UCH-1 (cell line): ENCODE measurements around a stretch of chr13.

GRCh38 chr13:60509508-60509950 lies 112.5 kb downstream of the TDRD3 start:
- RRBS, result no CpG with 5 or more reads among the region's 3 CpGs

DNA sequence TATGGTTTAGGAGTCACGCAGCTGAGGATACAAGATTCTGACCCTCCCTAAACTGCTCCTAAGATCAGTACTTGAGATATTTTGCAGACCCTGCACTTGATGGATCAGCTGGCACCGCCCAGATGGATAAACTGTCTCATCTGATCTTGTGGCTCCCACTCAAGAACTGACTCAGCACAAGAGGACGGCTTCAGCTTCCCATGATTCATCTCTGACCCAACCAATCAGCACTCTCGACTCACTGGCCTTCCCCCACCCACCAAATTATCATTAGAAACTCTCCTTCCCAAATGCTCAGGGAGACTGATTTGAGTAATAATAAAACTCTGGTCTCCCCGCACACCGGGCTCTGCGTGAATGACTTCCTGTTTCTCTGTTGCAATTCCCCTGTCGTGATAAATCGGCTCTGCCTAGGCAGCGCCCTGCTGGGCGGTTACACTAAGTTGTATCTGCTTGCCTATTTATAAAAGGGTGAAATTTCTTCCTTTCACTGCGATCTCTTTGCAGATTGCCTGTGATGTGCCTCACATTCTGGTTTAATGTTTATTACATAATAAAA lies 187.4 kb downstream of the TDRD3 start:
- RRBS, result no CpG with 5 or more reads among the region's 12 CpGs

GRCh38 chr13:69221481-69222058 lies 886.7 kb downstream of the KLHL1 start:
- RRBS, result no CpG with 5 or more reads among the region's 8 CpGs

- RRBS, result no CpG with 5 or more reads among the region's 2 CpGs
Measured at GRCh38 chr13:70381011-70381292, 272.7 kb upstream of the KLHL1 start.

- RRBS, result no CpG with 5 or more reads among the region's 1 CpG
Measured at GRCh38 chr13:72971385-72971598, 87.5 kb upstream of the KLF5 start.

DNA sequence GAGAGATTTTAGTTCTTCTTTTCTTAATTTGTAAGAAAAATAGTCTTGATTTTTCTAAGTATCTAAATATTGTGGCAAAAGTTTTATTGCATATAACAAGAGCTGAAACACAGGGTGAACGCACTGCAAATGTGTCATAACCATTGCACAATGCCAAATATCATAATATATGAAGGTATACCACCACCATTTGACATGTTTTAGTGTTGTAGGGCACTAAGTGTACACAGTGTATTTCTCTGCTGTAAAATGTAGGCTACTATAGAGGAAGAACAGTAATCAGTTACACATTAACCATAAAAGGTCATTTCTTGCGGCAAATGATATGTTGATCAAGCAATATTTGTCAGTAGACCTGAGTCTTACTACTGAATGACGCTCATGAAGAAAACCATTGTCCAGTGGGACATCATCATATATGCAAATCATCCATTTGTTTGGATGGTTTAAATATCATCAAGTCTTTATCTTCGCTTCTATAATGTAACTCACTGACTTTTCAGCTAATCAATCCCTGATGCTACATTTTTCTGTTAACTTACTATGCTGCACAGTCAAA lies 18.3 kb upstream of the KLF5 start:
- RRBS, result no CpG with 5 or more reads among the region's 4 CpGs

GRCh38 chr13:73044902-73045612 lies 13.7 kb upstream of the KLF5 start:
- RRBS, result no CpG with 5 or more reads among the region's 9 CpGs

- RRBS, result no CpG with 5 or more reads among the region's 6 CpGs
Measured at GRCh38 chr13:73141034-73141918, 82.5 kb downstream of the KLF5 start.

GRCh38 chr13:73427984-73428623 lies 369.3 kb downstream of the KLF5 start:
- RRBS, result no CpG with 5 or more reads among the region's 5 CpGs

- RRBS, result no CpG with 5 or more reads among the region's 5 CpGs
Measured at GRCh38 chr13:73610904-73611389, 552.1 kb downstream of the KLF5 start.

GRCh38 chr13:73640301-73640857 lies 581.6 kb downstream of the KLF5 start:
- RRBS, result no CpG with 5 or more reads among the region's 24 CpGs

DNA sequence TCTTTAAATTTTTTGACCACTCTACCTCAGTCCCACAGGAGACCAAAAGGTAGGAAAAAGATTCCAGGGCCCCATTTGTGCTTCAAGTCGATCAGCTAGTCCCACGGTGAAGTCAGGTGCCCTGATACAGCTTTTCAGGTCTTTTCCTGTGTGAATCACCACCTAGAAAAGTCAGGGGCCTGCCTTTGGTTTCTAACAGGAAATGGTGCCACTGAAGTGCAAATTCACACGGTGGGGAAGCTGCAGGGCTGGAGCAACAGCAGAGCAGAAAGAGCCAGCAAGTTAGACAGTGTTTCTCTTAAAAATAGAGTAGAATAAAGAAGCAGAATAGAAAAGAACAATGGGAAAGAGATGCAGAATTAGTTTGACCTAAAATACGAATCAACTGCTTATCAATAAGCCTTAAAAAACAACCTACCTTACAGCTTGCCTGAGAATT lies 968.0 kb downstream of the KLF5 start:
- RRBS, result no CpG with 5 or more reads among the region's 4 CpGs

GRCh38 chr13:74133681-74134669 lies 1075.2 kb downstream of the KLF5 start:
- RRBS, result 17% methylated on average over 19 of the region's 76 CpGs

- RRBS, result no CpG with 5 or more reads among the region's 6 CpGs
Measured at GRCh38 chr13:75384897-75385612, 96.9 kb downstream of the TBC1D4 start.

GRCh38 chr13:75417344-75417980 lies 64.5 kb downstream of the TBC1D4 start:
- RRBS, result no CpG with 5 or more reads among the region's 4 CpGs

- RRBS, result no CpG with 5 or more reads among the region's 9 CpGs
Measured at GRCh38 chr13:75452303-75453230, 29.4 kb downstream of the TBC1D4 start.

DNA sequence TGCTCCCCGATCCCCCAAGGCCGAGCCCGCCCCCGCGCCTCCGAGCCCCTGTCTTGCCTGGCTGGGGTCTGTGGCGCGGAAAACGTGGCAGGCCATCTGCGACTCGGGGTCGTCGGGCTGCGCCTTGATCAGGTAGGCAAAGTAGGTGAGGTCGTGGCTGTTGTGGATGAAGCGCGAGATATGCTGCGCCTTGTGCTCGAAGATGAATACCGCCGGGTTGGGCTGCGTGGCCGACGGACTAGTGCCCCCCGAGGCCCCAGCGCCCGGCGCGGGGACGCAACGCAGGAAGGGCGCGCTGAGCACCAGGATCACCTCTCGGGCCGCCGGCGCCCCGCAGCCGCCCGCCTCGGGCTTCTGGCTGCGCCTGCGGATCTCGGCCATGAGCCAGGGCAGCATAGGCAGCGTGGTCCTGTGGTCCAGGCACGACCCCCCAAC lies 739 bp downstream of the TBC1D4 start:
- RRBS, result 3% methylated on average over 16 of the region's 46 CpGs

- RRBS, result 3% methylated on average over 3 of the region's 18 CpGs
Measured at GRCh38 chr13:75481648-75481814, 438 bp downstream of the TBC1D4 start.

GRCh38 chr13:75792341-75792969 lies 156.3 kb downstream of the LMO7 start:
- RRBS, result no CpG with 5 or more reads among the region's 4 CpGs